Omental fat pad (tissue), 4 donors: ENCODE data around the gene IFRD1.

GRCh38 chr7:111315704-111316124, 224.8 kb downstream of the LRRN3 start:
- PRO-cap: no peak
- RAMPAGE, long total RNA, 4 experiments: no peak in any of the 4 experiments

DNA sequence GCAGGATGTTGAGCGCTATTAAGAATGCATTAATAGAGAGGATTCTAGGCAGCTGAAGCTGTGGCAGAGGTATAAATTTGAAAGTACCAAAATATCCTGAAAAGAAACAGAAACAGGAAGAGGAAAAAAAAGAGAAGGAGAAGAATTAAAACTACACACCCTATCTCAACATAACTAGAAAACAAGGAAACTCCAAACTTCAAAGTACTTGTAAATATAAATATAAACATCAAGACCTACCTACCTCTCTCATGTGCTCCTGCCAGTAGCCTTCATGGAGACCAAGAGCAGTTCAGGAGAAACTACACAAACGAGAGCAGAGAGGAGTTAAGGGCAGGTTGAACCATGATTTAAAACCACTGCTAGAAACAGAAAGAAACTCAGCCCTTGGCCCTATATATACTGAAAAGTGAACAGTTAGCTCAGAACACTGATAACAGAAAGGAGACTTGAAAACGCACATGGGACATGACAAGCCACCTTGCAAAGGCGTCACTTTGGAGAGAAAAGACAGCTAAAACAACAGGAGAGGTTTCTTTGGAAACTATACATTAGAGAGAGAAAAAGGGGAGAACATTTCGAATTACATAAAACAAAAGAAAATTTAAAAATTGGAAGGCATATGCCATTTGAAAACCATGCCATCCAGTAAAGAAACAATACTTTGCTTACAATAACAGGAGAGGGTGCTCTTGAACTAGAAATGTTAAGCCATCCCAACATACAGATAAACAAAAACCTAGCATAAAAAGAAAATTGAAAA, 233.0 kb downstream of the IMMP2L start:
- PRO-cap: no peak
- RAMPAGE, long total RNA, 4 experiments: no peak in any of the 4 experiments

GRCh38 chr7:111439077-111439610, 123.1 kb downstream of the IMMP2L start:
- PRO-cap: no peak
- RAMPAGE, long total RNA, 4 experiments: no peak in any of the 4 experiments

GRCh38 chr7:111523664-111524151, 38.6 kb downstream of the IMMP2L start:
- PRO-cap: no peak
- RAMPAGE, long total RNA, 4 experiments: no peak in any of the 4 experiments

DNA sequence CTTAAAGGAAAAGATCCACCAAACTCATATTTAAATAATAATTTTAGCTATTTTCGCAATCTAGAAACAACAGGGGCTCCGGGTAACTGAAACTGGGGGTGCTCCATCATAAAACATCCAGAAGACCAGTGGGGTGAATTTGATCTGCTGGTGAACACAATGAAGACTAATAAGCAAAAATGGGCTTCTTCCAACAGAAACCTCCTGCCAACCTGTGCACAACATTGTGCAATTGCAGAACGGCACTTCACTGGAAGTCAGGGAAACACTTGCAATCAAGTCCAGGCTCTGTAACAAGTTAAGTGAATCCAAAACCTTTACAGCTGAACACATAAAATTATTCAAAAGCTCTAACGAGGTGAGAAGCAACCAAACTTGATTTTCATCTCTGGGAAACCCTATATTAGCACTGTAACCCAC, 22.1 kb downstream of the IMMP2L start:
- PRO-cap: no peak
- RAMPAGE, long total RNA, 4 experiments: no peak in any of the 4 experiments

- PRO-cap: no peak
- RAMPAGE, long total RNA, 4 experiments: no peak in any of the 4 experiments
These were observed 133.3 kb upstream of the IMMP2L start for GRCh38 chr7:111695646-111695872.

GRCh38 chr7:112118501-112119221, 87.5 kb downstream of the DOCK4 start:
- PRO-cap: no peak
- RAMPAGE, long total RNA, 4 experiments: no peak in any of the 4 experiments

DNA sequence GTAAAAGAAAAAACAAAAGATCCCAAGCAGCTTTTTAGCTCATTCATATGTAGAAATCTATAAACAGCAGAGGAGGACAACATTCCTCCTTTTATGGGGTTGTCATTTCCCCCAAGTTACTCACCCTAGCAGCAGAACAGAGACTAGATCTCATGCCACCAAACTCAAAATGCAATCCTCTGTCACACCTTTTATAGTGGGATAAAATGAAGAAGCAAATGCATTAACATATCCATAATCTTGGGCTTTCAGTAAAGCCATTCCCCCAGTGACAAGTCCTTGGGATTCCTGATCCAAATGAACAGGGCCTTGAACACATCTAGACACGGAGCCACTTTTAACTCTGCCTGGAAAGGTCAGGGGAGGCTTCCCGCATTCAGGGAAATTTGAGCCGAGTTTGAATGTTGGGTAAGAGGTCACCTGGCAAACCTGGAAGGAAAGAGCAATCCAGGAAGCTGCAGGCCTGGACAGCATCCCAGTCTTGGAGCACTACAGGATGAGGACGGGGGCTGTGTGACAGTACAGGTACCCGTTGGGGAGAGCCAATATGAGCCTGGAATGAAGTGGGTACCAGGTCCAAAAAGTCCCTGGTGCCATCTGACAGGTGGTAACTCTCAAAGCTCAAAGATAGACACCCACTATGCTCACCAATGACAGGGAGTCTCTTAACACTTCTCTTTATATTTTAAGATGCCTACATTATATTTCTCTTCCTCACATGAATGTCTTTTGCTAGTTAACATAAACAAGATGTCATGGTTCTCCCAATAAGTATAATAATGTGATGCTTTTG, 76.3 kb downstream of the DOCK4 start:
- PRO-cap: no peak
- RAMPAGE, long total RNA, 4 experiments: no peak in any of the 4 experiments

- PRO-cap: no peak
- RAMPAGE, long total RNA, 4 experiments: no peak in any of the 4 experiments
These were observed 28.3 kb upstream of the IFRD1 start for GRCh38 chr7:112422053-112422357.

GRCh38 chr7:112449826-112450884, at the start of gene IFRD1:
Gene IFRD1, plus strand, starts transcription at chr7:112450460.
- PRO-cap: unidirectional peak, plus-strand start at chr7:112450460
- RAMPAGE, long total RNA, 4 experiments: start-site peak on the plus strand in 1 of 4 experiments, at chr7:112450458-112450465 at its widest, 359 reads per replicate

GRCh38 chr7:112465318-112466050, 15.2 kb downstream of the IFRD1 start:
- PRO-cap: no peak
- RAMPAGE, long total RNA, 4 experiments: no peak in any of the 4 experiments

DNA sequence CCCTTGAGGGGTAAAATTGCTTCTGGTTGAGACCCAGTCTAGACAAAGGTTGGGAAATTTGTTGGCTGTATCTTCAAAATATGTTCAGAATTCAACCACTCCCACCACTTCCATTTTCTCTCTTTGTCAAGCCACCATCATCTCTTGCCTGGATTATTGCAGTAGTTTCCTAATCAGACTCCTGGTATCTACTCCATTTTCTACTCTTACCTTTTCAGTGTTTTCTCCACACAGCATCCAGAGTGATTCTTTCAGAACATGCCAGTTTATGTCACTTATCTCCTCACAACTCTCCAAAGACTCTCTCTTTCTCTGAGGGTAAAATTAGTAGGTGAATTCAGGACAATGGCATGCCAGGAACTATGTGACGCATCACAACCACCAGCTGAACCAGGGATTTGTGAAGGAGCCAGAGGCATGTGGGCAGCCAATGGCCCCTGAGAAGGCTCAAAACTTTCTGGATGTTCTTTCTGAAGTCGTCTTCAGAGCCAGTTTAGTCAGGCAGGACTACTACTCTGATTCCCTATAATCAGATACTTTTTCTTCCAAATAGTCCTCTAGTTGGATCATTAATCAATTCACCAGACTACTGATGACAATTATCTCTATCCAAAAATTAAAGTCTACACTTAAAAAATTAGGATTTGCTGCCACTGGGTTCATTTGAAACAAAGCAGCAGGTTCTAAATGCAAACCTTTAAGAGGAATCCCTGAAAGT, 55.8 kb upstream of the BMT2 start:
- PRO-cap: no peak
- RAMPAGE, long total RNA, 4 experiments: no peak in any of the 4 experiments

DNA sequence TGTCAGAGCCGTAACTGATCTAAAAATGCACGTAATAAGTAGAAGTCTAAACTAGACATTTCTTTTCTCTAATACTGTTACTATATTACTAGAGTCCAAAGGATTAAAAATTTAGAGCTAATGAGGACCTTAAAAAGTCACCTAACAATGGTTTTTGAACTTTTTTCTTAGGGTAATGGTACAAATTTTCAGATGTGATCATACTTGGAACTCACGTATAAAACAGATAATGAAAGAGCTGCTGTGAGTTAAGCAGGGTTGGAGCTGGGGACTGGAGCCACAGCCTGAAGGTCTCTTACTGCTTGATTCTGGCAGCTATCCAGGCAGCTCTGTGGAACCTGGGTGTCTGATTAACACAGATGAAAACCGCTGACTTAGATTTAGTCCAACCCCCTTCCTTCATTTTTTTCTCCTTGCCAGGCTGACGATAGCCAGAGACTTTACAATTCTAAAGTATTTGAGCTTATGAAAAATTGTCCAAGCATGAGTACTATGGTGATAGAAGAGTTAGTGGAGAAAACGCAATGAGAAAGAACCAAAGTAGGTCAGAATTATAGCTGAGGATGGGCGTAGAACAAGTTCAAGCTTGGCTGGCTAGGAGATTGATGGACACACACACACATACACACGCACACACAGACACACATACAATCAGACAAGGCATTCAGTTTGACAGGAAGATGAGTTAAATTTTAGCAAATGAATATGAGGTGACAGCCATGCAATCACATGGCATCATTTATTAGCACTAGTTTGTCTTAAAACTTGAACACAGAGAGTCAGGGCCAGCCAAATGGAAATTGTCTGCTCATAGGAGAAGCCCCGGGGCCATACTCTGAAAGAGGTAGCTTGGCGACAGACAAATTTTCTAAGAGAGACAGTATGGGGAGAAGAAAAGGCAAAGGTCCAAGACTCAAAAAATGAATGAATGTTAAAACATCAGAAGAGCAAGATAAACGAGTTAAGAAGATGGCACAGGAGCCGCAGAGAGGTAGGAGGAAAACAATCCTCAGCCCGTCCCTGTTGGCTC, 13.6 kb upstream of the GPR85 start:
- PRO-cap: no peak
- RAMPAGE, long total RNA, 4 experiments: no peak in any of the 4 experiments

DNA sequence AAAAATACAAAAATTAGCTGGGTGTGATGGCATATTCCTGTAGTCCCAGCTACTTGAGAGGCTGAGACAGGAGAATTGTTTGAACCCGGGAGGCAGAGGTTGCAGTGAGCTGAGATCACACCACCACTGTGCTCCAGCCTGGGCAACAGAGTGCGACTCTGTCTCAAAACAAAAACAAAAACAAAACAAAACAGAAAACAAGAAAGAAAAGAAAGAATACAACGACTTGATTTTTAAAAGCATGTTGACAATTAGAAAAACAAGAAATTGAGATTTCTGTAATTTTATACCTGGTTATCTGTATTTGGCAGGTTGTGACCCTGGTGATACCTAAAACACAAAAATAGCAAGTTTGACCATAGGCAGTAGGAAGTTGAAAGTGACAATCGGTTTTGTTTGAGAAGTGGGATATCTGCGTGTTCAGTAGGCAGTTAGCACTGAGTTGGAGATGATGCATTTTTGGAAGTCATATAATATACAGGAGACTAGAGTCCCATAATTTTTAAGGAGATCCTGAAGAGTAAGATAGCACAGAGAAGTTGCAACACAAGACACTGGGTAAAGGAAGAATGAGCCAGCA, 165.9 kb downstream of the FOXP2 start:
- PRO-cap: no peak
- RAMPAGE, long total RNA, 4 experiments: no peak in any of the 4 experiments

DNA sequence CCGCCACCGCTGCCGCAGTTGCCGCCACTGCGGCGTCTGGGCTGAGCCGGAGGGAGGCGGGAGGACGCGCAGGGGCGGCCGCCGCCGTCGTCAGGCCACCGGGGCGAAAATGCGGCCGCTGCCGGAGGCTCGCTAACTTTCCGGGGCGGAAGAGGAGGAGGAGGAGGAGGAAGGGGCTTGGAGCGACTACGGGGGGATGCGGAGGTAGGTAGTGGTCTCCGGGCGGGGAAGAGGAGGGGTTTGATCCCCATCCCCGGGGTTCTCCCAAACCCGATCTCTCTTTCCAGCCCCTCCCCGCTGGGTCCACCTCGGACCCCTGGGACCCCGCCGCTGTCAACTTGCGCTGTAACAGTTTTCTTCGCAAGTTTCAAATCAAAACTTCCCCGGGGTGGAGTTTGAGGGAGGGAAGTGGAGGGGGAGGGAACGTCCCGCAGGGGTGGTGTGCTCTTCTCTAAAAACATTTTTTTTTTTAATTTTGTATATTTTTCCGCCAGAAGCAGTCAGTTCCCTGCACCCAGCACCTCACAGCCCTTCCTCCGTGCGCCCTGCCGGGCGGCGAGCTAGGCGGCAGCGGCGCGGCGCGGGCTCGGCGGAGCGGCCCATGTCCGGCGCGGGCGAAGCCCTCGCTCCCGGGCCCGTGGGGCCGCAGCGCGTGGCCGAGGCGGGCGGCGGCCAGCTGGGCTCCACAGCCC, 685 bp downstream of the MDFIC start:
- PRO-cap: unidirectional peak, plus-strand start at position 27 of the sequence
- RAMPAGE, long total RNA, 4 experiments: start-site peak on the plus strand in 2 of 4 experiments, centred at positions 24 to 28 of the sequence, 62 to 89 reads per replicate

DNA sequence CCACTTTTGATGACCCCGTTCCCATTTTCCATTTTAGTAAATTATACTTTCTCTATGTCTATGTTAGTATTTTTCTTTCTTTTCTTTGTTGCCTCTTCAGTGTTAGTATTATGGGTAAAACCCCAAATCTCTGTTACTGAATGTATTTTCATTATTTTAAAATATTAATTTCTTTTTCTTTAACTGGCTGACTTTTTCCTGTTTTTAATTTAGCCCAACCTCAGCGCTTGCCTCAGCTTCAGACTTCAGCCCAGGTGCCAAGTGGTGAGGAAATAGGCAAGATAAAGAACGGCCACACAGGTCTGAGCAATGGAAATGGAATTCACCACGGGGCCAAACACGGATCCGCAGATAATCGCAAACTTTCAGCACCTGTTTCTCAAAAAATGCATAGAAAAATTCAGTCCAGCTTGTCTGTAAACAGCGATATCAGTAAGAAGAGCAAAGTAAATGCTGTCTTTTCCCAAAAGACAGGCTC, 57.4 kb downstream of the MDFIC start:
- PRO-cap: no peak
- RAMPAGE, long total RNA, 4 experiments: no peak in any of the 4 experiments

DNA sequence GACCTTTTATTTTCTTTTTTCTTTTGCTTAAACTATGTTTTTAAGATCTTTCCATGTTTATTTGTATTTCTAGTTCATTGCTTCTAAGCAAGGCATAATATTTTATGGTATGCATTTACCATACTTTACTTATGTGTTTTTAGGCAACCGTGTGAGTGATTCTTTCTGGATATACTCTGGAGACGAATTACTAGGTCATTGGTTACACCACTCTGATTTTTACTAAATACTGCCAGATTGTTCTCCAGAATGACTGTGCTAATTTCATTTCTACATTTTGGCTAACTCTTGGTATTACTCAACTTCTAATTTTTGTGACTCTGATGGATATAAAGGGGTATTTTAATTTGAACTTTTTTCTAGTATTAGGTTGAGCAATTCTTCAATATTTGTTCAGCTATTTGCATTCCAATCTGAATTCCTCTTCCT, 223.5 kb downstream of the MDFIC start:
- PRO-cap: no peak
- RAMPAGE, long total RNA, 4 experiments: no peak in any of the 4 experiments

DNA sequence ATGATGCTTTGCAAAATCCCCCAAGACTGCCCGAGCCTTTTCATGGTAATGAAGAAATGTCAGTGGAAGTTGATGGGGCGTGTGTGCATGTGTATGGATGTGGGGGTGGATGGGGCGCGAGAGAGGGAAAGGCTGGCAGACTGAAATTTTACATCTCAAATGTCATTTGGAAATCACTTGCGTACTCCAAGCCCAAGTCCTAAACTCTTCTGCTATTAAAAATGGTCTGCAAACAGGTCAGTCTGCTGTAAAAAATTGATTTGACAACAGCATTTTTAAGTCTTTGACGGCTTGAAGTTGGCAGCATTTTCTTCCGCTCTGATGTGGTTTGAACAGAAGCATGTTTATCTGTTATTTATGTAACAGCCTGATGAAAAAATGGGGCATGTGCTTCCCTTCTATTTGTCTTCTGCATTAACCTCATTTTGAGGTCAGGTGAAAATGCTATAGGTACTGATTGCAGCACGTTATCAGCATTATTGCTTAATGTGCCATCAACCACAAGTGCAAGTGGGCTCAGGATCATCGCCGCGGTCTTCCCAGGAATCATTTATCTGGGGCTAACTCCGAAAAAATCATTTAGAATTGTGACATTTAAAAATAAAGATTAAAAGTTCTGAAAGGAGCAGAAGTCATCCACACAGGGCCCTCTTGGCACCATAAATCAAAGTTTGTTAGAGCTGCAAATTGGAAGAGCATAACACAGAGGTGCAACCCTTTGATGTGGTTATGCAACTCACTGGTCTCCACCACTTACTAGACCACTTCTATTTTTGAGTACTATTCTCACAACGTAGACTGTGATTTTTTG, 307.5 kb downstream of the MDFIC start:
- PRO-cap: no peak
- RAMPAGE, long total RNA, 4 experiments: no peak in any of the 4 experiments

GRCh38 chr7:116228264-116228622, 17.9 kb downstream of the TES start:
- PRO-cap: no peak
- RAMPAGE, long total RNA, 4 experiments: no peak in any of the 4 experiments

- PRO-cap: no peak
- RAMPAGE, long total RNA, 4 experiments: no peak in any of the 4 experiments
These were observed 637 bp downstream of the CAV2 start for GRCh38 chr7:116499837-116500912.